Colic lymph node (tissue), 1 donor: ENCODE measurements around a stretch of chr13.

DNA sequence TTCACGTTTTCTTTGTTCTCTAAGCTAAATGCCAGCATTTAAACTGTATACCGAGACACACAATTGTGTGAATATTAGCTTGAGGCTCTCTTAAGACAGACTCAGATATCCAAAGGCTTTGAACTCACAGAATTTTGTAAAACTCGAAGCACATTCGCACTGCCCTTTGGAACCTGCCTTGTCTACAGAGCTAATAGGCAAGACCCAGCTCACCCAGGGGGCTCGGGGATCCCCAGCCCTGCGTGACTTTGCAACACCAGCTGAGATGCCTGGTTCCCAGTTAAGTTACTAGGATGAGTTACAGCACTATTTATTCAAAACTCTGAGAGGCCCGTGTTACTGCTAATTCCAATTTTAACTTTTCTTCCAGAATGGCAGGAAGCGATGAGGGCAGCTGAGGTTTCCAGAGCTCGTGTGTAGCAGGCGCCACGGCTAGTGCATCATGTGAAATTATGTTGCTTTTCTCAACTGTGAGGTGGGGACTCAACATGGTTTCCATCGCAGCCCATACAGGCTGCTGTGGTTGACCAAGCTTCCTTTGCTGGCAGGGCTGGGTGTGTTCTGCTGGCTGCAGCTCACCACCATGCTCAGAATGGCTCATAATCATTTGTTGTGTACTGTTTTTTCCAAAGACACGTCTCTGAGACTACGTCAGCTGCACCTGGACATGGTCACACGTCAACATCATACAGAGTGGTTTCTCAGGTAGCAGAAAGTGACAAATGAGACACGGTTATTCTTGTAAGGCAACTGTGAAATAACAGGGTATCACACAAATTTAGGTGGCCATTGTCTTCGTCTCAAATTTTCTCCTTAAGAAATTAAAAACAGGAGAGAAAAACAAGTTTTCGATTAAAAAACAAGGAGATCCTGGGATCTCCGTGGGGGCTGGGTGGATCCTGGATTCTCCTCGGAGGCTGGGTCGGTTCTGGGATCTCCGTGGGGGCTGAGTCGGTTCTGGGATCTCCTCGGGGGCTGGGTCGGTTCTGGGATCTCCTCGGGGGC lies 16.0 kb upstream of the RASA3 start:
- PRO-cap: bidirectional peak, plus-strand start at position 742 of the sequence, minus-strand start at position 594 of the sequence

- PRO-cap: no peak
These were observed 8.5 kb upstream of the CDC16 start for GRCh38 chr13:114226026-114226700.

GRCh38 chr13:114238629-114239193 lies 4.0 kb downstream of the CDC16 start:
- PRO-cap: no peak

DNA sequence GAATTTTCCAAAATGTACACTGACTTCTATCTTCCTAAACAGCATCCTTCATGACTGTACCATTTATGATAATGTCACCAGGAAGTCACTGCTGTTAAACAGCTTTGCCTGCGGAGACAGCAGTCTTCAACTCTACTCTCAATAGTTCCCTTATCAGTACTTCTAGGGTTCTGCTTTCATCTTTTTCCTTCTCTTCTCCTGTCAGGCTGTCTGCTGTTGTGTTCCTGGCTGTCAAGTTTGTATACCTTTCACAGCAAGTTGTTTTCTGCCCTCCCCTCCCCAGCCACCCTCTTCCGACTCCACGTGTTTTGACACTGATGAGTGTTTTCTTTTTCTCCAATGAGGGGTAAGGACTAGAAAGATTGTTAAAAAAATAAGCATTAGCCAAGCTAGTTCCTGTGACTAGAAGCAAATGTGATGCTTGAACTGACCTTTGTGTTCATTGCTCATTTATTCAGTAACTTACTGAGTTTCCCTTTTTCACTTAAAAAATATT lies 2.2 kb downstream of the UPF3A start:
- PRO-cap: no peak

GRCh38 chr13:114291413-114292010 lies 10.1 kb downstream of the UPF3A start:
- PRO-cap: no peak